HL-60 (cell line): ENCODE results near the gene ALAS2.

DNA sequence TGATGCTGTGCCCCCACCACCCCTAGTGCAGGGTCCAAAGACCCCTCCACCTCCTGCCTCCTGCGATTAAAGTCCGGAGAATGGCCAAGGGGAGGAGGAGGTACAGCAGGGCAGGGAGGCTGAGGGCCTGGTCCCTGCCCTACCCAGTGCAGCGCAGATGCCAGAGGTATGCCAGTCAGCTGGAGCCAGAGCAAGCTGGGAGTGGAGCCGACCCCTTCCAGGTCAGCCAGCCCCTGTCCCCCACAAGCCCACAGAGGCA lies 40.6 kb downstream of the IQSEC2 start:
- RRBS, result no CpG with 5 or more reads among the region's 4 CpGs

DNA sequence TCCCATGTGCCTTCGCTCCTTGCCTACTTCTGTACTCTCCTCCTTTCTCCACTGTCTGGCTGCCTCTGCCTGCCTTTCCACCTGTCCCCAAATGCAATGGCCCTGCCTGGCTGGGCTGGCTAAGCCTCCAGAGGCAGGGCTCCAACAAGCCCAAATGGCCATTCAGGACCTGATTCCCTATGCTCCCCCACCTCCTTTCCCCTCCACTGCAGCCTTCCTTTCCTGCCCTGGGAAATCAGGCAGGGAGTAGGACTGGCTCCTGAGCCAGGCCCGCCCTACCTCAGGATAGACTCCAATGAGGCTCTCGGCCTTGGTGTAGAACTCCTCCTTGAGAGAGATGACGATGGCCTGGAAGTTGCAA lies 42.1 kb downstream of the SMC1A start:
- RRBS, result no CpG with 5 or more reads among the region's 4 CpGs

DNA sequence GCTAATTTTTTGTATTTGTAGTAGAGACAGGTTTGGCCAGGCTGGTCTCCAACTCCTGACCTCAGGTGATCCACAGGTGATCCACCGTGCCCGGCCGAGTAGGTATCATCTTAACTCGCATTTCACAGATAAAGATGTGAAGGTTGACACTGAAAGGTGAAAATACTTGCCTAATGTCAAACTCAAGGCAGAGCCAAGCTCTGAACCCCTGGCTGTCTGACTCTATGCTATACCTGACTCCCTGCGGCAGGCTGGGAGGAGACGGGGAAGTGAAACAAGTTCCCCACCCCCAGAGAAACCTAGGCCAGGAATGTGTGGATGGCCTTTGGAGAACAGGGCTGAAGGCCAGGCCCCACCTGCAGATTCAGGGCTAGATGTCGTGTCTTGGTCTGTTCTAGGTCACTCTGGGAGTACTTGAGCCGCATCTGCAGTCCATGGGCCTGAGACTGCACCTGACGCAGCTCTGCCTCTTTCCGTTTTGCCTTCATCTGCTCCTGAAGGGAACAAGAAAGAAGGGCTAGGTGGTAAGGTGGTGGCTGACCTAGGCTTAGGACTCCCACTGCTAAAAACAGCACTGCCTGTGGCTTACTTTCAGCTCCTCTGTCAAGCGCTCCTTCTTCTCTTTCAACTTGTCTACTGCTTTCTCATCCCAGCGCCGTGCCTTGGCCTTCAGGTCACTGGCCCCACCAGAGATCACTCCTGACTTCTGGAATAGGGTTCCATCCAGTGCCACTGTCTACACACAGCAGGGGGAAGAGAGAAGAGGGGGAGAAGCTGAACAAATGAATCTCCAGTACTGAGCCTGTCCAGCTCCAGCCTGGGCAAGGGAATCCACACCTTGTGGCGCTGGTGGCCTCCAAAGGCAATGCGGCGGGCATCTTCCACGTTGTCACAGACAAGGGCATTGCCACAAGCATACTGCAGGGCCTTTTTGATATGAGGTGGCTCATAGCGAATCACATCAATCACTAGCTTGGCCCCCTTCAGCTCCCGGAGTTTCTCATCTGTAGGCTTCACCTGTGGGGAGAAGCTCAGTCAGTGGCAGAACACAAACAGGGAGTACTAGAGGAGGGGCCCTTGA lies 17.5 kb downstream of the SMC1A start:
- RRBS, result no CpG with 5 or more reads among the region's 19 CpGs

GRCh38 chrX:53440091-53441309 lies 6.3 kb upstream of the HSD17B10 start:
- RRBS, result 3% methylated on average over 10 of the region's 41 CpGs

- RRBS, result no CpG with 5 or more reads among the region's 4 CpGs
These were observed 108.2 kb upstream of the HSD17B10 start for GRCh38 chrX:53542274-53542825.

DNA sequence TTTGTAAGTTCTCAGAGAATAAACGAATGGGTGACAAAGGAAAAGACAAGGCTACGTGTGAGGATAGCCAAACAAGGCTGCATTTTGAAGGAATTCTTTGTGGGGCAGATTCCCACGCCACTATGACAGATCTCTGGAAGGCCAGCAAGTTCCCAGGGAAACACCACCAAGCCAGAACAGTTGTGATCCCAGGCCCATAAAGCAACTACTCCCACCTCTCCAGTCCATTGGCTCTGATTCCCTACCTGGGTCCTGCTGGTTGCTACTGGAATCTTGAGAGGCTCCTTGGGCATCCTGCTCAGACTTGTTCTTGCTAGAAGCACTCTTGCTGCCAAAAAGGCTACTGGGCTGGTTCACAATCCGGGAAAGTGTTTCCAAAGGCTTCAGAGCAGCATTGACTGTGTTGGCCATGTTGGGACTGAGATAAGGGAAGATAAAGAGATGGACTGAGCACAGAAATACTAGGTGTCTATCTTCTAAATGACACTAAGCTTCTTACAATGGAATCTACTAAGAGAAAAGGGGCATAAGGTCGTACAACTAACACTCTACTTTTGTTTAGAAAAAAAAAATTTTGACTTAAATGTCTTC lies 121.6 kb downstream of the HUWE1 start:
- RRBS, result no CpG with 5 or more reads among the region's 5 CpGs

DNA sequence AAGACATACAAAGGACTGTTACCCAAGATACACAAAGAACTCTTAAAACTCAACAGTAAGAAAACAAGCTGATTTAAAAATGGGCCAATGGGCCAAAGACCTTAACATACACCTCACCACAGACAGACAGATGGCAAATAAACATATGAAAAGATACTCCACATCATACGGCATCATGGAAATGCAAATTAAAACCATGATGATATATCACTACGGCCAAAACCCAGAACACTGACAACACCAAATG lies 27.8 kb downstream of the HUWE1 start:
- RRBS, result no CpG with 5 or more reads among the region's 2 CpGs

- RRBS, result no CpG with 5 or more reads among the region's 2 CpGs
These were observed 1.2 kb upstream of the GNL3L start for GRCh38 chrX:54528803-54529227.

DNA sequence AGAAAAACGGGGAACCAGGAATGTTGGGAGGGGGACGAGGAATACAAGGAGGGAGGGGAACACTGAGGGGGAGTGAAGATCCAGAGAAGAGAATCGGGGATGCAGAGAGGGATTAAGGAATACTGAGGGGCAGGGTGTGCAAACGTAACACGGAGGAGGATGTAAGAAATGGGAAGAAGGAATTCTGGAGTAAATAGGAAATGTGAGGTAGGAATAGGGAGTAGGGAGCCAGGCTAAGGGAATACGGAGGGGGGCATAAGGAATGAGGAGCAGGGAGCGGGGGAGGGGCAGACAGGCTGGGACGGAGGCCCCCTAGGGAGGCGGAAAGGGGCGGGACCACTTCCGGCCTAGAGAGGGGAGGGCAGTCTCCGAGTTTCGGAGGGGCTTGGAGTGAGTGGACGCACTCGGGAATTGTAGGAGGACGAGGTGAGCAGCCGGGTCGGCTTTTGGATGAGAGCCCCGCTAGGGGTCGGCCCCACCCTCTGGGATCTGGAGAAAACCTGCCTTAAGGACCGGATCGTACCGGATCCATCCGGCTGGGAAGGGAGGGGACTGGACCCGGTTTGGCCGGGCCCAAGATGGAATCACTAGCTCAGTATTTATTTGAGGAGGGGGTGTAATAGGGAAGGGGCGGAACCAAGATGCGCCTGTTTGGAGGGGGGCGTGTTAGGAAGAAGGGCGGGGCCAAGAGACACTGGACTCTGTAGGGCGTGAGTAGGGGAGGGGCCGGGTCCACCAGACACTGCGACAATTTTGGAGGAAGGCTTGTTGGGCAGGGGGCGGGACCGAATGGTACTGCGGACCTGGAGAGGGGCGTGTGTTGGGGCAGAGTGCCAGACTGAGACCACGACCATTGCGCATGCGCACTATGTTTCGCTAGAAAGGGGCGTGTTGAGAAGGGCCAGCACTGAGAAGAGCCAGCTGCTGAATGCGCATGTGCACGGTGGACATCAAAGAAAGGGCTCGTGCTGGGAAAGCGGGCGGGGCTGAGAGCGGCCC lies 762 bp downstream of the MAGED2 start:
- RRBS, result 4% methylated on average over 9 of the region's 48 CpGs

- RRBS, result no CpG with 5 or more reads among the region's 4 CpGs
These were observed at the start of gene ALAS2 for GRCh38 chrX:55030778-55031437. TSS of gene ALAS2 (minus strand) at chrX:55030977.

DNA sequence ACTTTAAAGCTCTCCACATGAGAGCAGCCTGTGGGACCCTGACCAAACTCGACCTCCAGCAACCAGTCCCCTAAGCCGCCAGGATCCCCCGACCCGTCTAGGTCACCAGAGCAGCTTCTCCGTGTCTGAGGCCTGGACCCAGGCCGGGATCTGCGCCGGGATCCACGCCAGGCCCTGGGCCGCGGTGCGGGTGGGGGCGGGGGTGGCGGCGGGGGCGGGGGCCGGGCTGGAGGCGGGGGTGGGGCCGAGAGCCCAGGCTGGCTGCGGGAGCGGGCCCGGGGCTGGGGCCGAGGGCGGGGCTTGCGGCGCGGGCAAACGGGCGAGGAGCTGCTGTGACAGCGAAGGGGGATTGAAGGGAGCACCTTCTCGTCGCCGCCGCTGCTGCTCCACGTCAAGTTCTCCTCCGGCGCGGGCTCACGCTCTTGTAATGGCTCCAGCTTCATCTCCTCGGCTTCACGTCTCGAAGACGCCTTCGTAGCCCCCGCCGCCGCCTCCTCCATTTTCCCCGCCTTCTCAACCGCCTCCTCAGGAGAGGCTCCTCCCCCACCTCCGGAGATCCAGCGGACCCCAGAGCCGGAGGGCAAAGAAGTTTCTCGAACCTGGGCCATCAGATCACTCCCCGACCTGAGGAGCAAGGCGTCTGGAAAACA lies 1.2 kb downstream of the USP51 start:
- RRBS, result 10% methylated on average over 10 of the region's 55 CpGs

GRCh38 chrX:55522480-55523053 lies 32.9 kb upstream of the USP51 start:
- RRBS, result no CpG with 5 or more reads among the region's 13 CpGs

DNA sequence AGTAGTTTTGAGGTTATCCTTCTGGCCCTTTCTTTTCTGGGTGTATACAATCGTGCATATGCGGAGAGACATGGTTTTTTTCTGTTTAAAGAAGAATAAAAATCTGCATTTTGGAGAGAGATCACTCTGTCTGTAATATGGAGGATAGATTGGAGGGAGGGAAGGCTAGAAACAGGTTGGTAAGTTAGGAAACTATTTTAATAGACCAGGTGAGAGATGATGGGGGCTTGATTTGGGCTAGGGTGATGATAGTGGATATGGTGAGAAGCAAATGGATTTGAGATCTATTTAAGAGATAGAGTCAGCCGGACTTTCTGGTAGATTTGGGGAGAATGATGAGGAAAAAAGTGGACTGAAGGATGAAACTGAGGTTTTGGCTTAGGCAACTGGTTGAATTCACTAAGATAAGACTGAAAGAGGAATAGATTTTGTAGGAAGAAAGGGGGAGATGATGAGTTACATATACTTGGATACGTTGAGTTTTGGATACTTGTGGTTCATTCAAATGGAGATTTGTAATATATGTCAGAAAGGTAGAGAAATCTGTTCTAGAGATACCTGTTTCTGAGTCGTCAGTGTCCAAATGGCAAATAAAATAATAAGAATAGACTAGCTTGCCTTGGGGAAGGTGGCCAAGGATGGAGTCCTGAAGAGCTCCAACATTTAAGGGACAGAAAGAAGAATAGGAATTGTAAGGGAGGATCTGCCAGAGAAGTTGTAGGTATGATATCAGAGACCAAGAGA lies 8.9 kb downstream of the RRAGB start:
- RRBS, result no CpG with 5 or more reads among the region's 5 CpGs

GRCh38 chrX:56184776-56185536 lies 47.2 kb upstream of the KLF8 start:
- RRBS, result no CpG with 5 or more reads among the region's 8 CpGs

- RRBS, result no CpG with 5 or more reads among the region's 13 CpGs
These were observed 943 bp downstream of the NBDY start for GRCh38 chrX:56729919-56730453.

DNA sequence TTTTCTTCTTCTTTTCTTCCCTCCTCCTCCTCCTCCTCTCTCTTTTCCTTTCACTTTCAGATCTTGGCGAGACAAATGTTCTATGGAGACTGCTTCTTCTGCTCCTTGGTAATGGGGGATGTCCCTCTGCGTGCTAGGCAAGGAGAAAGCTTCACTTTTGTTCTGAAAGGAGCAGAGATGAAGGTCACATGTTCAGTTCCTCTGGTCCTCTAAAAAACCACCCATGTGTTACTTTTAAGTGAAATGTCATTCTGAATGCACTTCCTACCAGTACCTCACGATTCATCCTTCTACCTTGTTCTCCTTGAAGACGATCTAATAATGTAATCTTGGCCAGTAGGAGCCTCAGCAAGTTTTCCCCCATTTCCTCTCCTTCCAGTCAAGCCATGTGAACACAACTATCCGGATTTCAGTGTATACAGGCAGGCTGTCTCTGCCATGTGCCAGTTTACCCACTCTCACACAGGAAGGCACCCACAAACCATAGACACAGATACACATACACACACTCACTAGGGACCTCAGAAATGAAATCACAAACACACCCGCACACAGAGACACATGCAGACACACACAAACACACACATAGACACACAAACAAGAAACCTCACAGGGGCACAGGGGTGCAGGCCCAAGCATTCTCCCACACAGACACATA lies 33.4 kb downstream of the NBDY start:
- RRBS, result no CpG with 5 or more reads among the region's 6 CpGs

DNA sequence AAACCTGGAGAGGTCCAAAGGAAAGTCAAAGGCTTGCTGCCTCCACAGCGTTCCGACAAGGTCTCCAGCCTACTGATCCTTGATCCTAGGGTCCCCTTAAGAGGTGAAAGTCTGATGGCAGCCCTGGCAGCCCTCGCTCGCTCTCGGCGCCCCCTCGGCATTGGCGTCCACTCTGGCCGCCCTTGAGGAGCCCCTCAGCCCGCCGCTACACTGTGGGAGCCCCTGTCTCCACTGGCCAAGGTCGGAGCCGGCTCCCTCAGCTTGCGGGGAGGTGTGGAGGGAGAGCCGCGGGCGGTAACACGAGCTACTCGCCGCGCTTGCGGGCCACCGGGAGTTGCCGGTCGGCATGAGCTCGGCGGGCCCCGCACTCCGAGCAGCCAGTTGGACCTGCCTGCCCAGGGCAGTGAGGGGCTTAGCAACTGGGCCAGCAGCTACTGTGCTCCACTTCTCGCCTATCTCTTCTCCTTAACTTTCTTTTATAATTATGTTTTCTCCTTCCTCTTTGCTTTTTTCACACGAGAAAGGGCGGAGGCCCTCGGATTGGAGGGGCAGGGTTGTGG lies 38.2 kb downstream of the NBDY start:
- RRBS, result no CpG with 5 or more reads among the region's 33 CpGs

DNA sequence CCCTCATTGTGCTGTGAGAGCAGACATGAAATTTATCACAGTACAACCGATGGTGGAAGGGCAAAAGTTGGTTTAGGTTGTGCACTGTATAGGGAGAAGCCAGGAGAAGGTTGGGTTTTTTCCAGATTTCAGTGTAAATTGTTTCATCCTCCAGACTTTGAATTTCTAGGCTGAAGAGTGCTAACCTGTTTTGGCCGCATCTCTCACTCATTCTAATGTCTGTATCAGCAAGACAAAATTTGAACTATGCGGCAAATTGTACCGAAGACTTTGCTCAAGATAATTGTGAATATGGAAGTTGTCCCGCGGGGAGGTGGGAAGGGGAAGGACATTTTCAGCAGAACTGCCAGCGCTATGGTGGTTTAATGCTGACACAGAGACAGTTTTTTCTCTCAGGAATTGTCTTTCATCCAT lies 639 bp upstream of the ZXDB start:
- RRBS, result no CpG with 5 or more reads among the region's 7 CpGs

DNA sequence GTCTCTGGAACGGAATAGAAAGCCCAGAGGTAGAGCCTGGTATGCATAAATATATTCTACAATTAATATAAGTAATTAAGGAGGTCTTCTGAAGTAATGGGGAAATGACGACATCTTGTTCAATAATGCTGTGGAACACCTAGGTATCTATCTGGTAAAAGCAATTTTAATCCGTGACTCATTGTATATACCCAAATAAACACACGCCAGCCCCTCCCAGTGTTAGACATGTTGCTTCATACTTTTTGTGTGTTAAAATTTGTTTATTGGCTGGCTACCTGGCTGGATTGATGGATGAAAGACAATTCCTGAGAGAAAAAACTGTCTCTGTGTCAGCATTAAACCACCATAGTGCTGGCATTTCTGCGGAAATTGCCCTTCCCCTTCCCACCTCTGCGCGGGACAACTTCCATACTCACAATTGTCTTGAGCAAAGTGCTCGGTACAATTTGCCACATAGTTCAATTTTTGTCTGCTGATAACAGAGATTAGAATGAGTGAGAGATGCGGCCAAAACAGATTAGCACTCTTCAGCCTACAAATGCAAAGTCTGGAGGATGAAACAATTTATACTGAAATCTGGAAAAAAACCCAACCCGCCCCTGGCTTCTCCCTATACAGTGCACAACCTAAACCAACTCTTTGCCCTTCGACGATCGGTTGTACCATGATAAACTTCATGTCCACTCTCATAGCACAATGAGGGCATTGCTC lies 500 bp upstream of the ZXDA start:
- RRBS, result no CpG with 5 or more reads among the region's 13 CpGs